ENCODE results near the genes TLE1 and UBQLN1.

GRCh38 chr9:79975617-79976360 lies 404.0 kb downstream of the TLE4 start:
- PRO-cap, 10 experiments, result no peak in any of the 10 experiments

- PRO-cap, 10 experiments, result peak in 1 of 10 experiments; most common plus-strand start chr9:81396844 (in 1)
These were observed 292.8 kb downstream of the TLE1 start for GRCh38 chr9:81396442-81397118.

- PRO-cap, 10 experiments, result peak in 10 of 10 experiments; most common plus-strand start chr9:81688983 (in 4); most common minus-strand start chr9:81689542 (in 6)
These were observed at the start of gene TLE1 for GRCh38 chr9:81688782-81689687. Gene TLE1, minus strand, starts transcription at chr9:81689547.

GRCh38 chr9:81759686-81760226 lies 70.4 kb upstream of the TLE1 start:
- PRO-cap, 10 experiments, result no peak in any of the 10 experiments

DNA sequence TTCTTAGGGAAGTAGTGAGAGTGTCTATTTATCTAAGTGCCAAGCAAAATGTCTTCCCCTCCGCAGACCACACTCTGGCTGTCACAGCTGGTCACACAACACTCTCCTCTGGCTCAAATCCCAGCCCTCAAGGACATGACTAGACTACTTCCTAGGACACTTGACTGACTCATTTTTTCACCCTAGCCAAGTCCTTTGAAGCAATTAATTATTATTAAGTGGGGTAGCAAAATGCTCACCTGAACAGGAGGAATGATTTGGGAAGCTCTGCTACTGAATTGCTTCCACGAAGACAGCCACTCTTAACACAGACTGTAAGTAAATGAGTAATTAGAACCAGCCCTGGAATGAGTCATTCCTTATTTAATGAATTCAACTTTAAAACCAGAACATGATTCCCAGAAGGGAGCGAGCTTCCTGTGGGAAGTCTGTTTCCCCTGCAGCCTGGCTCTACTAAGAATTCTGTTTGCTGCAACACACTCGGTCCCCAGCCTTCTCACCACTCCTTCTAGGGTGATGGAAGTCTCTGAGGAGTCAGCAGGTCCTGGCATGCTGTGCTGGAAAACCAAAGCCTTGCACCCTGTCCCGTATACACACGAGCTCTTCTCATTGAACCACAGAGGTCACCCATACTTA lies 218.5 kb upstream of the RASEF start:
- PRO-cap, 10 experiments, result no peak in any of the 10 experiments

GRCh38 chr9:83510875-83511452 lies 27.2 kb downstream of the FRMD3 start:
- PRO-cap, 10 experiments, result no peak in any of the 10 experiments

DNA sequence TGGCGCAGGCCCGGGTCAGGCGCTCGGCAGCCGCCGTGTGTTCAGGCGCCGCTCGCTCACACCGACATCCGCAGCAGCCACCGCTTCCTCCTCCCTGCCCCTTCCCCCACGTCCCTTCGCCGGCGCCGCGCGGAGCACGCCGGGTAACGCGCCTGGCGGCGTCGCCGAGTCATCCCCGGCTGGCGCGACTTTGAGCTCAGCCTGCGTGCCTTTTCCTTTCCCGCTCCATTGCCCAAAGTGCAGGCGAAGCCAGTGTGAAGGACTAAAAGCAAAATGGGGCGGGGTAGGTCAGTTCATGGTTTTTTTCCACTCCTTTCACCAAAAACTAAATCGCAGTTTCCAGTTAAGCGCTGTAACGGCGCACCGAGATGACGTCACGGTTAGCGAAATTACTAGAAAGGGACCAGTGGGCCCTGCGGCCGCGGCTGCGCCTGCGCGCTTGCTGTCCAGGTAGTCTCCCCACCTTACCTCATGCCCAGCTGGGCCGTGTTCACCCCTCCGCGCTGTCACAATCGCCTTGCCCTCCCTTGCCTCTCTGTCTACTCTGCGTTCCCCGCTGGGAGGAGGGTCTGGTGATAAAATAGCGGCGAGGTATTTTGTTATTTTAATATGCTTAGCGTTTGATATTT lies at the start of gene UBQLN1:
TSS of gene UBQLN1 (minus strand) at position 96 of the 629 bp plus-strand sequence.
- PRO-cap, 10 experiments, result peak in 10 of 10 experiments; most common plus-strand start position 137 of the sequence (in 7); most common minus-strand start position 90 of the sequence (in 6)

GRCh38 chr9:85743512-85743943 lies 1.8 kb upstream of the AGTPBP1 start:
- PRO-cap, 10 experiments, result peak in 1 of 10 experiments; most common plus-strand start chr9:85743663 (in 1)

DNA sequence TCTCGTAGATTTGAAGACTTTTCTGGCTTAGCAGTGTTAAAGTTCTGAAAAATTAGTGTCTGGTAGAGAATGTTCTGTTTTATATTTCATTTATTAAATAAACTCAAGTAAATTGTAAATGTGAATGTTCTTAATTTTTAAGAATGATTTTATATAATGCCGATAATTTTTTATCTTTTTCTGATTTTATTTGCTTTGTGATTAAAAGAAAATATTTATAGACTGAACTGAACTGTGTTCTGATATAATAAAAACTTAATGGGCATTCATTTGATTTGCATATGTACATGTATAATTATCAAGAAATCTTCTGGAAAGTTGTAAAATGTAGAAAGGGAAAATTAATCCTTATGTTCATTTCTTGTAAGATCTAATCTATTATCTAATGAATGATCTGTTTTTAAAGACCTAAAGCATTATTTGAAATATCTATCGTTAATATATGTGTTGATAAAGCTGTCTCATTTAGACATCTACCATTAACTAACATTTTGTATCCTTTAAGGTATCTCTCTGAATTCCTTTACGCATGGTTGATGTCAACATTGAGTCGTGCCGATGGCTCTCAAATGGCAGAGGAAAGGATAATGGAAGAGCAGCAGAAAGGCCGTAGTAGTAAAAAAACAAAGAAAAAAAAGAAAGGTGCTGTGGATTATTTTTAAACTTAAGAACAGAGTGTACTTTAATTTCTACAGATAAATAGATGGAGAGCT lies 75.2 kb downstream of the NAA35 start:
- PRO-cap, 10 experiments, result no peak in any of the 10 experiments

DNA sequence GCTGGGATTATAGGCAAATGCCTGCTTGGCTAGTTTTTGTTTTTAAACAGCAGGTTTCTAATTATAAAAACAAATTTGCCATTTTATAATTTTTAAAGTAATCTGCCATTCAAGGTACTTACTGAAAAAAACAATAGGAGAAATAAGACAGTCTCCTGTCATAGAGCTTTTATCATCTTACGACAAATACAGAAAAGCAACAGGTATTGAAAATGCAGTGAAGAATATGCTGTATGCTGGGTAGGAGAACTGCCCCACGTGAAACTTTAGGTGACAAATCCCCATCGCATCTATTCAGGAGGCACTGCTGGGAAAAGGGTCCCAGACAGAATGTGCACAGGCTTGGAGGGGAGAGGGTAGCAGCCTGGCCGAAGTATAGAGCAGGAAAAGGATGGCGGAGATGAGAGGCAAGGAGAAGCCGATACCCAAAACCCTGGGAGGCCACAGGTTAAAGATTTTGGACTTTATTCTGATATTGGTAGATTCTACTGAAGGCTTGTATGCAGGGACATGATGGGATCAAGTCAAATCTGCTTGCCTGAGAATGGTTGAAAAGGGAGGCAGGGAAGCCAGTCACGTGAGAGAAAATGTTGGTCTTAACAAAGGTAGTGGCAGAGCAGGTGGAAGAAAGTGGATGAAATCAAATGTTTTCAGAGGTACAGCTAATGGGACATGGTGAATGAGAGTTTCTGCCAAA lies 75.3 kb downstream of the GOLM1 start:
- PRO-cap, 10 experiments, result no peak in any of the 10 experiments

DNA sequence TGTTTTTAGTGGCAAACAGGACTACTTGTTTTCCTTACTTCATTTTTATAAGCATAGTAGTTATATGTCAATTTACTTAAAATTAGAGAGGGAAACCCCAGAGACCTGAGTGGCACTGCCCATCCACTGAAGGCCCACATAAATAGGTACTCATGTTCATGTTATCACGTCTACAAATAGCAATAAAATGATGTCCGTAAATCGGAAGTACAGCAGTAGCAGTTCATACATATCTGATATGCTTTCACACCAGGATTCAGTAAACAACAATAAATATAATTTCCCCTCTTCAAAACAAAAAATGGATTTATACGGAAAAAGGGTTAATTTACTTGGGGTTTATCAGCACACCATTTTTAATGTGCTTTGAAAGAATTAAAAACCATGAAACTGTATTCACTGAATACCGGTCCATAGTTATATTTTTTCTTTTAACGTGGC lies 5.7 kb upstream of the ISCA1 start:
- PRO-cap, 10 experiments, result no peak in any of the 10 experiments

DNA sequence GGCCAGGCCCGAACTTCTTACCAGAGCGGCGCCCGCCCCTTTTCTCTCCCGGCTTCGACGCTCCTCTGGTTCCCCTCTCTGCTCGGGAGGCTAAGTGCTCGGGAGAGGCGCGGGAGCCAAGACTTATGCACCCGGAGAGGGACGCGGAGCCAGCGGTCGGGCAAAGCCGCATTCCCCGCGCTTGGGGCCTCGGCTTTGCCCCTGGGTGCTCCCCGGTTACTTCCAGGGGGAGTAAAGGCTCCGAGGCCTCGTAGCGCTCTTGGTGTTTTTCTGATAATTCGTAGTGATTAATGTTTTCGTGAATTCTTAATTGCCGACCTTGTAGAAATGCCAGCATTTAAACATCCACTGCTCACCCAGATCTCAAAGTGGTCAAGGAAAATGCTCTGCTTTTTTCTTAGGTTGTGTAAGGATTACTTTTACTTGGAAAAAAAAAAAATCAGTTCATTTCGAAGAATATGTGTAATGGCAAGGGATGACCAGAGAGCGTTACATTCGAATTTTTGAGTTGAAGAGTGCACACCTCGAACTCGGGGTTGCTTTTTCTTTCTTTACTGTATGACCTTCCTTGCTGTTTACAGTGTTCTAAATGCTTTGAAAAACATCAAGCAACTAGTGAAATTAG lies 636 bp upstream of the TUT7 start:
- PRO-cap, 10 experiments, result peak in 5 of 10 experiments; most common plus-strand start position 136 of the sequence (in 2); most common minus-strand start position 59 of the sequence (in 1)

DNA sequence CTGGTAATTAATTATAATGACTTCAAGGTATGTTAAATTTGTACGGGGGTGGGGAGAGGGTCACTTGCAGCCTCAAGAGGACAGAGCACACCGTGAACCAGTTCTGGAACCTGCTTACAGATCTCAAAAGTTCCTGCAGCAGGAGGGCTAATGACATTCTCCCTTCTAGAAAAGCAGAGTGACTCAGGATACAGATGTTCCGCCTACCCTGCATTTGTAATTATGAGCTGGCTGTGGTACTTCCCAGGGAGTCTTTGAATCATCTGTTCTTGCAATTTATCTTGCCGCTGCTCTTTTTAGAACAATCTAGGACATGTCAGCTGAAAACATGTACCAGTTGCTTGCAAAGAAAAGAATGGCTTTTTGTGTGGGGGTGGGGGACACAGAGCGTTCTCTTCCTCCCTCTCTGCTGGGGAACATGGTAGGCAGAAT lies 51.6 kb upstream of the TUT7 start:
- PRO-cap, 10 experiments, result peak in 1 of 10 experiments; most common plus-strand start position 299 of the sequence (in 1); most common minus-strand start position 99 of the sequence (in 1)

DNA sequence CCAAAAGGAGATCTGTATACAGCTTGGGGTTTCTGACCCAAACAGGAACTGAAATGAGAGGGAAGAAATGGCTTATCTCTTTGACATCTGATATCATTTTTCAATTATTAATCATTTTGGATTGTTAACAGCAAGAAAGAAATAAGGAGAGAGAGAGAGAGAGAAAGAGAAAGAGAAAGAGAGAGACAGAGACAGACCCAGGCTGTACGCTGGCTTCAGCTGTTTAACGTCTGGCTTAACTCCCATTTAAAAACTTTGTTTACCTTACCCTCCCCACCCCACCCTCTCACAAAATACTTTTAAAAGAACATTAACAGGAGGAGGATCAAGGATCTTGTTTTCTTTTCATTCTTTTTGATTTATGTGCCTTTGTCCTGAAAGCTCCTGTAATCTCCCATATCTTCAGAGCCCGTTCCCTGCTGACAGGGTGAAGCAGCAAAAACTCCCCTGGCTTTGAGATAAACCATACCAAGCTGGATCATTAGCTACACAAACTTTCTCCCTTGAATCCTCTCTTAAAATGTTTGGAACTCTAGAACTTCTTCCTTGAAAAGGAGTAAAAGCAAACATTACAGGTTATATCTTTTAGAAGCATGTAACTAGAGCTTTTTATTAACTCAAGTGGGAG lies 231.5 kb upstream of the TUT7 start:
- PRO-cap, 10 experiments, result peak in 1 of 10 experiments; most common minus-strand start position 232 of the sequence (in 1)

GRCh38 chr9:86946024-86946720 lies 1.1 kb downstream of the GAS1 start:
- PRO-cap, 10 experiments, result peak in 7 of 10 experiments; most common plus-strand start chr9:86946638 (in 6); most common minus-strand start chr9:86946580 (in 3)

GRCh38 chr9:87518603-87519194 lies 21.0 kb downstream of the DAPK1 start:
- PRO-cap, 10 experiments, result no peak in any of the 10 experiments

DNA sequence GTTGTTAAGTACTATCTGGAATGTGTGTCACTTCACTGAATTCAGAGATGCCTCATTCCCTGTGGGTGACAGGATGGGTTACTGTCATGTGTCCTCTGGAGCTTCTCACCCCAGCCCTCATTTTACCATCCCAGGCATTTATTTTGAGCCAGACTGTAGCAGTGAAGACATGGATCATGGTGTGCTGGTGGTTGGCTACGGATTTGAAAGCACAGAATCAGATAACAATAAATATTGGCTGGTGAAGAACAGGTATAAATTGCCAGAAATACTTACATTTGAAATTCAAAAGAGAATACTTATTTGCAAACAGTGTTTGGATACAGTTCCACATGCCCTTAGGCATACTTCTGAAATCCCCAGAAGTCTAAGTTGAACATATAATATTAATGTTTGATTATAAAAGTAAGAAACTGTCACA lies 4.3 kb downstream of the CTSL start:
- PRO-cap, 10 experiments, result no peak in any of the 10 experiments

DNA sequence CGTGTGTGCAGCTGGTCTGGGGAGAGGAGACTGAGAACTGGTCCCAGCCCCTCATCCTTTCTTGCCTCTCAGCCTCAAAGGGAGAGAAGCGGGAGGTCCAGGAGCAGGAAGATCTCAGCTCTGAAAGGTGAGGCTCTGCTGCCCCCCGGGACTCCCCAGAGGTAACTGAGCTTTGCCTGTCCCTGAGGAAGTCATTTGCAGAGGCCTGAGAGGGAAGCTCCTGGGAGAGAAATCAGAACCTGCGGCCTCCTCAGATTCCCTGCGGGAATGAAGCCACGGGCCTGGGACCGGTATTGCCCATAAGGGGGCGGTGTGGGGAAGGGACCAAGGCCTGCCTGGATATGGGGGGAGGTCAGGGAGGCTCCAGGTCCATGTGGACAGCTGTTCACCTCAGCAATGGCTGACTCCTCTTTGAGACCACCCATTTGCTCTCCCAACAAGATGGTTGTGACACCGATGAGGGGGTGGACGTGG lies 1.3 kb downstream of the SPATA31E1 start:
- PRO-cap, 10 experiments, result no peak in any of the 10 experiments

- PRO-cap, 10 experiments, result peak in 2 of 10 experiments; most common minus-strand start chr9:88258223 (in 2)
These were observed 119.8 kb upstream of the SPATA31C2 start for GRCh38 chr9:88258035-88258434.

DNA sequence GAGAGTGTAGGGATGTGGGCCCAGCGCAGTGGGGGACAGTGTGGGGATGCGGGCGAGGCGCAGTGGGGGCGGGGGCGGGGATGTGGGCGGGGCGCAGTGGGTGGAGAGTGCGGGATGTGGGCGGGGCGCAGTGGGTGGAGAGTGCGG lies 218 bp upstream of the NXNL2 start:
- PRO-cap, 10 experiments, result peak in 2 of 10 experiments; most common plus-strand start position 31 of the sequence (in 1); most common minus-strand start position 40 of the sequence (in 1)